ENCODE measurements around a stretch of chr1.

- PRO-cap = no peak
Observed at GRCh38 chr1:234979919-234980282, 148.7 kb downstream of the TOMM20 start.

- PRO-cap = bidirectional peak, plus-strand start at chr1:234997642, minus-strand start at chr1:234997298
Observed at GRCh38 chr1:234996991-234997775, 131.5 kb downstream of the TOMM20 start.

DNA sequence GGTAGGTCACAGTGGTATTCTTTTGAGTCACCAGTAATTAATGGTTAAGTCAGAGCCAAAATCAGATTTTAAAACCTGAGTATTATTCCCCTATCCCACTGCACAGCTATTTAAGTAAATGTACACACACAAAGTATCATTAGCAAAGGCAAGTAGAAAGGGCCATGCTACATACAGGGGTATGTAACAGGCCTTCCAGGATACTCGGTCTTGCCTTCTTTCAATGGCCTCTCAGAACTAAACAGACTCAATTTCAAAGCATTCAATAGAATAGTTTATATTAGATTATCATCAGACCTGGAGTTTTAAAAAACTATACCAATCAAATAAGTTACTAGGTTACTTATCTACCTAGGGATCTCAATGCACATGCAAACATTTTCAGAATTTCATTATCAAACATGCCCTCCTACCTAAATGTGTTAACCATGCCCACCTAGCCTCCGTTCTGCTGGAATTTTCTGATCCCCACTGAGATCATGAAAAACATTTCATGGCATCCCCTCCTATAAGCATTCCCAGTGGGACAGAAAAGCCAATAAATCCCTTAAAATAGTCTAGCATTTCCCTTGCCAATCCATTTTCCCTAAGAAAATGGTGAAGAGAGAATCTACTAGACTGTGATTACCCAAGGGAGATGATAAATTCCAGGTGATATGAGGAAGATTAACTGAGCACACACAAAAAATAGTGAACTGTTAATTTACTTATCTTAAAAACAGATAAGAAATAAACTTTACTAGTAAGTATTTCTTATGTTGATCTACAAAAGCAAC, 49.9 kb downstream of the ARID4B start:
- PRO-cap = no peak

DNA sequence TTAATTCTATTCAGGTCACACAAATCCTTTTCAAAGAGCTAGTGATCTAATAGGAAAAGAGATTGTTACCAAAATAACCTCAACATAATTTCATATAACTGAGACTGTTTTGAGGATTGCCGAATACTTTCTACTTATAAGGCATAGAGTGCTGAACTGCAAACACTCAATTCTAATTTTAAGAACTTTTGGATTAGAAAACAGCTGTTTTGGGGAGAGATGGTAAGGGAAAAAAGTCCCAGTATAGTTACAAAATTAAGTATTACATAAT, 1.3 kb downstream of the B3GALNT2 start:
- PRO-cap = no peak

DNA sequence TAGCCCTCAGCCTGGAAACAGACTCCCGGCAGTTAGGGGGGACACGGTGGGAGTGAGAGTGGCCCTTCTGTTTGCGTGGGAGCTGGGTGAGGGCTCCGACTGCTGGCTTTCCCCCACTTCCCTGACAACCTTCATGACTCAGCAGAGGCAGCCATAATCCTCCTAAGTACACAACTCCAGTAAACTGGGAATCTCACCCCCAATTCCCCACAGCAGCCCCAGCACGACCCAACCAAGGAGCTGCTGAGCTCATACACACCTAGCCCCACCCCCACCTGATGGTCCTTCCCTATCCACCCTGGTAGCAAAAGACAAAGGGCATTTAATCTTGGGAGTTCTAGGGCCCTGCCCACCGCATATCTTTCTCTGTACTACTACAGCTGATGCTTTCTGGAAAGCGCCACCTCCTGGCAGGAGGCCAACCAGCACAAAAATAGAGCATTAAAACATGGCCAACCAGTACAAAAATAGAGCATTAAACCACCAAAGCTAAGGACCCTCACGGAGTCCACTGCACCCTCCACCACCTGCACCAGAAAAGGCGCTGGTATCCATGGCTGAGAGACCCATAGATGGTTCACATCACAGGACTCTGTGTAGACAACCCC, 21.0 kb downstream of the LYST start:
- PRO-cap = no peak

GRCh38 chr1:235876455-235876917, 9.8 kb upstream of the LYST start:
- PRO-cap = no peak

DNA sequence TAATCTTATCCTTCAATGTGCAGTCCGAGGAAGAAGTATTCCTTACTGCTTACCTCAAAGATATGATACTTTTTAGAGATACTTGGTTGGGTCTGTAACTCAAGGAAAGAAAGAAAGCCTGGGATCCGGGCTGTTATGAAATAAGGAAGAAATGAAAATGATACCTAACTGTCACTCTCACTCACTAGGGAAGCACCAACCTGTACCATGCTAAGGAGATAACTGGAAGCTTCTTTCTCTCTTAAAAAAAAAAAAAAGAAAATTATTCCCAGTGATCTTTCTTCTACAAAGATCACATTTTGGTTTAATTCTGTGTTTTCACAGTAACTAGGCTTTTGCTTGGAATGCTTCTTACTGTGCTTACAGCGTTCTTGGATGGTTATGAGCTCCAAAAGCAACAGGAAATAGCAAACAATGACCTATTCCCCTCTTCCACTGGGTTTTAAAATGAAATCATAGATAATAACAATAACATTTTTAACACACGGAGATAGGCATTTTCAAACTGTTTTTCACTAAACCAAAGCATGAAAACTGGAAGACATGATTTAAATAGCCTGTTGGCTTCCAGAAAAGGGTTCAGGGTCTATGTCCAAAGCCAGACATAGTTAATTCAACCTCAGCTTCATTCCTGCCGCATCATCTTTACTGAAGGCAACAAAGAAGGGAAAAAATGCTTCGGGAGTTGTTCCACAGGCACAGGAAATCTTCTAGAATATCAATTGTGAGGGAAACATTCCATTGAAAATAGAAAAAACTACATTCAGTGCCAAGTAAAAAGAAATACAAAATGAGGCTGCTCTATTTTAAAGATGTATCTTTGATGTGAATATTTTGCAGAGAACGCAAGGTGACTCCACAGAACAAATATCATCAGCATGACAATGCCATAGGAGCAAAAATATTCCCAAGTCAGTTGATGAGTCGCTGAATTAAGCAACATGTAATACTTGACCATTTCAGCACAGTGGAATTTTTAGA, 80.9 kb downstream of the NID1 start:
- PRO-cap = no peak

DNA sequence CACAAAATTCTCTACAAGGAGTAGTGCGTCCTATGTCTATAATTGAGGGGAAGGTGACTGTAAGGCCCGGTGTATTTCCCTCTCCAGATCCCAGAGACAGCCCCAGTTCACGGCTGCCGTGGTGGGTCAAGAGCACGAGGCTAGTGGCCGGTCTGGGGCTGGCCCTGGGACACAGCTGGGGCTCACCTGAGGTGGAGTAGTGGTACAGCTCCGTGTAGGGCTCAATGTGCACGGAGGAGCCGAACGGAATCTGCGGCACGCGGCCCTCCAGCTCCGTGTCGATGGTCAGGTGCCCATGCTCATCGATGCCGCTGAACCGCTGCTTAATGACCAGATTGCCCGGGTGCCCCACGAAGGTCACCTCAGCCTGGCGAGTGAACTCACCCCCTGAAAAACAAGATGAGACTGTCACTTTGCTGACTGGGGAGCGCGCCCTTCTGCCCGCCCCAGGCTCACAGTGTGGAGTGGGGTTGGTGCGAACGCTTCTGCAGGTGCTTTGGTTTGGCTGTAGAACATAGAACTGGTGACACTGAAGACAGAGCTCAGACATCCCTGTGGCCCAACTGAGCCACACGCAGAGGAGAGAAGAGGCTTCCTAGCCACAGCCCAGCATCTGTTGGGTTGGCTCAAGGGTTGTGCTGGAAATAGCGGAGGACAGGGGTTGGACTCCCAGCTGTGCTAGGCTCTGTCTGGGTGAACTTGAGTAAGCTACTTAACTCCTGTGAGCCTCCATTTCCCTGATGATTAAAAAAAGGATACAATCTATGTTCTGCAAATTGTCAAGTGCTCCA, 35.3 kb downstream of the NID1 start:
- PRO-cap = no peak

- PRO-cap = no peak
Observed at GRCh38 chr1:236035954-236036220, 29.0 kb downstream of the NID1 start.

- PRO-cap = no peak
Observed at GRCh38 chr1:236041743-236042479, 23.0 kb downstream of the NID1 start.

- PRO-cap = no peak
Observed at GRCh38 chr1:236129165-236129900, 13.0 kb upstream of the GPR137B start.

- PRO-cap = unidirectional peak, minus-strand start at chr1:236143609
Observed at GRCh38 chr1:236143418-236144035, 1.2 kb downstream of the GPR137B start.

- PRO-cap = no peak
Observed at GRCh38 chr1:236150909-236151300, 8.6 kb downstream of the GPR137B start.

DNA sequence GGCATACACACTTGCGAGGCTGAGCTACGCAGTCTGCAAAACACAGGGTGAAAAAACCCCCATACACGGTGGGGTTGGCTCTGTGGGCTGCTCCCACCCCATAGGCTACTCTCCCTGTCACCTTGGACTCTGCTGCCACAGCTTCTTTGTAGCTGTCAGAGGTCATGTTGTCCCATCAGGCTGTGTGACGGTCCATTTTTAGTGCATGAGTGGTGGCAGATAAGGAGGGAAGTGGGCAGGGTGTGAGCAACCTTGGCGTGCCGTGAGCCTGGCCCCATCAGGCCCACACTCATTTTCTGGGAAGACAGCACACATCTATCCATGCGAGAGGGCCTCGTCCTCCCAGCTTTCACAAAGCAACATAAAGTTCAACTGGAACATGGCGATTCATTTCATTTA, 9.4 kb downstream of the GPR137B start:
- PRO-cap = no peak

DNA sequence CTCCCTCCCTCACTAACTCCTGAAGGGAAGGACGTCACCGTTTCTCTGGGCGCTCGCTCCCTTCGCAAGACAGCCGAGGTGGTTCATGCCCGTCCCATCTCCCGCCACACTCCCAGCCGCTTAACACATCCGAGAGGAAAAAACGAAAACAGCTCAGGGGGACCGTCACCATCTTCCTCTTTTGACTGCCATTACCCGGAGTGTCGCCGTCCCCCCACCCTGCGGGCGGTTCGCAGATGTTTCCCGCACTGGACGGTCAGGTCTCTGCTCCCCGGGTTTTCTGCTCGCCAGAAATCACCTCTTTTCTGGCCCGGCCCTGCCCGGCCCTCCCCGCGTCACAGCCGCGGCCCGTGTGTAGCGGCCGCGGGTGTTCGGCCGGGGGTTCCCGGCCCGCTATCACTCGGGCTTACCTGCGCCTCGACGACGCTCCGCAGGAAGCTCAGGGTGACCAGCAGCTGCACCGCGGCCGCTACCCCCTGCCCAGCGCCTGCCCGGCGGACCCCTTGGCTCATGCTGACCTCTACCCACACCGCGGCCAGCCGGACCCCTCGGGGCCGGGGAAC, 405 bp downstream of the ERO1B start:
- PRO-cap = no peak

DNA sequence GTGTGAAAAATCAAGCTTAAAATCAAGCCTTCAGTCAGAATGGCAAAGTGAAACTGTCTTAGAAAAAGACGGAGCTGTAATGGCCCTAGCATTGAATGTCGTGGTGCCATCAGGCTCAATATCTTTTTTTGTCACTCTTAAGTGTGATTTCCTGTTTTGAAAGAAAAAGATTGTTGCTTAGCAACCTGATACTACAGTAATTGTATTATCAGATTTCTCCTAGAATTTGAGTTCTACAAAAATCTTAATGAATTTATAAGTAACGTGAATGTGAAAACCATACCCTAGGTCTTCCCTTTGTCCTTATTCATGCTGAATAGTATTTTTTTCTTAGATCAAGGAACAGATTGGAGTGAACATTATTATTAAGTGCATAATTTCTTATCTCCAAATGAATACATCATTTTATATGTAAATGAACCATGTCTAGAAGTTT, 22.2 kb downstream of the EDARADD start:
- PRO-cap = no peak

DNA sequence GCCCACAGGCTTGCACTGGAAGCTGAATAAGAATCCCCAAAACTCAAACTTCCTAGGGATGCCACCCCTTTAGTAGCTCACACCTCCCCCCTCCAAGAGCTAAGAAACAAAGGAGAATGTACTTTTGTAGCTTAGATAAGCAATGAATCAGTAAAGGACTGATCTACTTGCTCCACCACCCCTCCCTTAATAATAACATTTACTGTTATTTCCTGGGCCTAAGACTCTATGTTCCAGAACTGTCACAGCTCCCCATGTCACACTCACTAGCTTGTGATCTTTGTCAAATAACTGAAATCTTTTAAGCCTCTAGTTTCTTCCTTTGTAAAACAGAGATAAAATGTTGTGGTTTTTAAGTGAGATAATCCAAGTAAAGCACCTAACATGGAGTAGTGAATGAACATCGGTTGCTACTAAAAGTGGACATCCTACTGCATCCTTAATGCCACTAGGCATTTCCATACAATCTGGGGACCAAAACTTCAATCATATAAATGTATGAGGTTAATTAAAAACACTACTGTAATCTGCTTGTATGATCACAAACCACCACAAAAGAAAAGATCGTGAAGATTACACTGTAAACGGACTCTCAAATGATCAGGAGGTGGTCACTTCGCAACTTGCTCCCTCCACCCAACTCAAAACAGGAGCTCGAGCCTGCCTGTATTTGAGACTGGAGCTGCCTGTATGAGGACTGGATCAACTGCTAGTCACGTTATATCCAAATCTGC, 27.6 kb downstream of the LGALS8 start:
- PRO-cap = no peak

DNA sequence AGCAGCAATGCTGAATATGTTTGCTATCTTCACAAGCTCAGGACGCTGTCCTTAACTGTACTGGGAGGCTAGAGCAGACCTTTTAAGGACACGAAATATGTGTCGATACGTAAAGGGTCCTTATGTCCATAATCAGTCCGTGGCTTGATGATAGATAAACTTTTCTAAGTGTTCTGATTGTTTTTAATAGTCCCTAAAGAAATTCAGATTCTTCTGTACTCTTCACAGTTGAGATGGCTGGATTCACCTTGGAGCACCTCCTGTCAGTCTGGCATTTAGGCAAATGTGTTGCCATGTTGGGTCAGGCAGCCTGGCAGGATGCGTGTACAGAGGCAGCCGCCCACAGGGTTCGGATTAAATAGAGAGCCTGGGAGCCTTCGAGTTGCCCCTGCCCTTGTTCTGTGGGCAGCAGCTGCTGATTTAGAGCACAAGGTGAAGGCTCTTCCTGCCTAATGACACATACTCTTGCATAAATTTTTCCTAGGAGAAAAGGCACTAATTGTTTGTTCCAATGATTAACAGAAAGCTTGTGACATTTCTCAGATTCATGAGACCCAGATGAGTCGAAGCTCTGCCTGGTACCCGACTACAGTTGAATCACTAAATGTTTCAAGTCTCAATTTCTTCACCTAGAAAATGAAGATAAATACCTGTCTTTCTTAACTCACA, 3.7 kb downstream of the ACTN2 start:
- PRO-cap = no peak

DNA sequence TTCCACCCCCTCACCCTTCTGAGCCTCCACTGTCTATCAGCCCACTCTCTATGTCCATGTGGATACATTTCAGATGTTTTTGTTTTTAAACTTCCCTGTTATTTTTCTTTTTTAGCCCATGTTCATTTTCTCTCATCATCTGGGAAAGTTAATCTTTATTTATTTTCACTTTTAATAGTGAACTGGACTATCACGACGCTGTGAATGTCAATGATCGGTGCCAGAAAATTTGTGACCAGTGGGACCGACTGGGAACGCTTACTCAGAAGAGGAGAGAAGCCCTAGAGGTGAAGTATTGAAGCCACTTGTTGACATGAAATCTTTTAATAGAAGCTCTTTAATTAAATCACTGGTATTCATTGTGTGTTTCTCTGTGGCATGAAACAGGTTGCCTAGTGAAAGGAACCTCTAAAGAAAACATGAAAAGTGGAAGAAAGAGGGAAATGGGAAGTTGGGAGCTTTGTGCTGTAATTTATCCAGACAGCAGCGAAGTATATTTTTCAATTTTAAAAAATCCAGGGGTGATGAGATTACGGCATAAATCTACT, 47.5 kb upstream of the MTR start:
- PRO-cap = no peak

DNA sequence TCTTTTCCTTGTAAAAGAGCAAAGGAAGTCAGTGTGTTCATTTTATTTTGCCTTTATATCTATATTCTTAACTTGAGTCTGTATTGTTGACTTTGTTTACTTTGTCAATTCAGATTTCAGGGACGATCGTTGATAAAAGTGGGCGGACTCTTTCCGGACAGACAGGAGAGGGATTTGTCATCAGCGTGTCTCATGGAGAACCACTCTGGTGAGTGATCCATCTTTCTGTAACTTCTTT, 21.2 kb downstream of the MTR start:
- PRO-cap = no peak